Subcutaneous preadipocyte (primary cell): ENCODE measurements around the genes CDRT15, TEKT3 and LRRC75A.

DNA sequence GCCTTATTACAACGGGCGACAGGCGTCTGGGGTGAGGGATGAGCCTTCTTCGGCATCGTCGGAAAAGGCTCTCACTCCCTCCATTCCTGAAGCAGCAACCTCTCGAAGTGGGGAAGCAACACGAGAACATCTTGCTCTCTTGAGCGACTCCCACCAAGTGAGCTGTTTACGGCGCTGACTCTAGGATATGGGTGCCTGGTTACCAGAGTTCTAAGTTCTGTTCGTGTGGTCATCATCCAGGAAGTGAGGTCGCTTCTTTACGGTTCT is at the start of gene CDRT15:
Gene CDRT15, minus strand, starts transcription at position 159 of the 267 bp plus-strand sequence.
- CAGE, long polyA plus RNA = no peak

DNA sequence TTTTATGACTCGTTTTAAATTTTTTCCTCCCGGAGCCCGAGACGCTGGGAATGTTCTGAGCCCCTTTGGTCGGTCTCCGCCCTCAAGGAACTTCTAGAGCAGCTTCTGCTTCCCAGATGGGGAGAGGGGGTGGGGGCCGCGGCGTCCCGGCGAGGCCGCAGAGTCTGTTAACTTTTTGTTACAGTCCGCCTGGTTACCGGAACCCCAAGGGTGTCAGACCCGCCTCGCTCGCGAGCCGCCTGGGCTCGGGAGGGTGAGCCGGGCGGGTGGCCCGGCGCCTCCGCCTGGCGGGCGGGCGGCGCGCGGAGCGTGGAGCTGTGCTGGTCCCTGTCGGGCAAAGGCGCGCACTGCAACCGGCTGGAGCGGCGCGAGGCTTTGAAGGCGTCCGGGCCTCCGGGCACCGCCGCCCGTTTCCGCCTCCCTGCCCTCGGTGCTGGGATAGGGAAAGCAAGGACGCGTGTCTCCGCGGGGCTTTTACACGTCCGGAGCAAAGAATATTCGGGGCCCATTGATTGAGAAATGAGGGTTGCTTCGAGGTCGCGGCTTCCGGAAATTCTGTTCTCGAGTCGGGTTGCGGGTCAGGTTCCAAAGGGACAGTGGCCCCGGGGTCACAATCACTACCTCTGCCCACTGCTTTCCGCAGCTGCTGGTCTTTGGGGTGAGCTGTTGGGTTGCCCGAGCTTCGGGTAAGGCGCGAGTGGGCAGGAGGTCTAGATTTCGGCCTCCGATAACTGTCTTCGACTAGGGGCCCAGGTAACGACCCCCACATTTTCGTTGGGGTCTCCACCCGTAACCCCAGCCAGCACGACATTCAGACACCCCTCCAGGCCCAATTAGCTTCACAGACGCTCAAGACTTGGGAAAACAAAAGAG is 1.8 kb downstream of the HS3ST3B1 start:
- CAGE, long polyA plus RNA = no peak

GRCh38 chr17:14351275-14351973 is 50.5 kb downstream of the HS3ST3B1 start:
- CAGE, long polyA plus RNA = no peak

DNA sequence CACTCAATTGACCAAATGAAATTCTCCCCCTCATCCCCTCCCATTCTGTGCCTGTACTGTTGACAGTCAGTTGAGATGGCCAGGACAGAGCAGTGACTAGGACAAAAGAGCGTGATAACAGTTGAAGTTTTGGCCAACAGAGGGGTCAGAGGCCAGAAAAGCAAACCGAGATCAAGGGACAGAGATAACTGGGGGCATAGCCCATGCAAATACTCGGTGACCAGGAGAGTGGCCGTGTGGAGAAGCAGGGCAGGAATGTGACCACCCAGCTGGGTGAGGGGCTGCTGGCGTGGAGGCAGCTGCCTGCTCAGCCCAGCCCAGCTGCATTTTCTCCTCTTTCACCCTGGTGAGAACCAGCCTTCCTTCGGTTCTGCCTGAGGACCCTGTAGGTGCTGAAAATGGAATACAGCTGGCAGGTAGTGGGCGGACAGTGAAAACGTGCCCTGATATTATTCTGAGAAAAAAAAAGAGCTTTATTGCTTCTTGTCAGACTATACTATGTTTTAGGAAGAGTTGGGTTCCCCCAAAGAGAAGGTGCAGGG is 72.3 kb downstream of the HS3ST3B1 start:
- CAGE, long polyA plus RNA = no peak

- CAGE, long polyA plus RNA = no peak
Measured at GRCh38 chr17:15306352-15306689, 35.1 kb downstream of the TEKT3 start.

DNA sequence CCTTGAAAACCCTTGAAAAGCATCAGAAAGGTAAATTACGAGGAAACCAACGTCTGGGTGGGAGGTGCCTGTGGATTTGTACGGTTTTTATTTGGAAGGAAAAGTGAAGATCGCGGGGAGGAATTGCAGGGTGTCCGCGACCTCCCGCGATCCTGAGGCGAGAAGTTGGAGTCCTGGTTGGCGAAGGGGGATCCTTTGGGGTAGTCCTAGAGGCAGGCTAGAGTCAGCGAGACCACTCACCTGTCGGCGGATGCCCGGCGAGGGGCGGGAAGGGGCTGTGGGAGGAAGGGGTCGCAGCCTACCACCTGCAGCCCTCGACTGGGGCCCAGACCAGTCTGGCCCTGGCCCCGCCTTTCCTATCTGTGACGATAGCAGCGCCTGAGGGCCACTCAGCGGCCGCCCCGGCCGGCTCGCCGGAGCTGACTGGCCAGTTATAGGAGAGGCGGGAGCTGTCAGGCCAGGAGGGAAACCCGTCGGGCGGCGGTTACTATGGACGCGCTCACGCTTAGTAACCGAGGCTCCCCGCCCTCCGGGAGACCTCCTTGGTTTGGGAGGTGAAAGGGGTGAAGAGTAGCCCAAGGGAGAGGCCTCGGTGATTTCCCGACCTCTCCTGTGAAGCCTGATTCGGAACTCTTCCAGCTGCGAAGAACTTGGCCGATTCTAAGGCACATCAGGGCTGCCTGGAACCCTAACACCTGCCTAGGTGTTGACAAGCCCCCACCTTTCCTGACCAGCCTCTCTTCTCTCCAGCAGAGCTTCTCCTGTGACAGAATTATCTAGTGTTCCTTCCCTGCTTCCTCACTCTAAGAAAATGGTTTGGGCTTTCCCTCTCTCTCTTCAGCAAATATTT is at the start of gene TEKT3:
Gene TEKT3, minus strand, starts transcription at position 320 of the 850 bp plus-strand sequence.
- CAGE, long polyA plus RNA = no peak

GRCh38 chr17:15351223-15351572 is 9.8 kb upstream of the TEKT3 start:
- CAGE, long polyA plus RNA = no peak

DNA sequence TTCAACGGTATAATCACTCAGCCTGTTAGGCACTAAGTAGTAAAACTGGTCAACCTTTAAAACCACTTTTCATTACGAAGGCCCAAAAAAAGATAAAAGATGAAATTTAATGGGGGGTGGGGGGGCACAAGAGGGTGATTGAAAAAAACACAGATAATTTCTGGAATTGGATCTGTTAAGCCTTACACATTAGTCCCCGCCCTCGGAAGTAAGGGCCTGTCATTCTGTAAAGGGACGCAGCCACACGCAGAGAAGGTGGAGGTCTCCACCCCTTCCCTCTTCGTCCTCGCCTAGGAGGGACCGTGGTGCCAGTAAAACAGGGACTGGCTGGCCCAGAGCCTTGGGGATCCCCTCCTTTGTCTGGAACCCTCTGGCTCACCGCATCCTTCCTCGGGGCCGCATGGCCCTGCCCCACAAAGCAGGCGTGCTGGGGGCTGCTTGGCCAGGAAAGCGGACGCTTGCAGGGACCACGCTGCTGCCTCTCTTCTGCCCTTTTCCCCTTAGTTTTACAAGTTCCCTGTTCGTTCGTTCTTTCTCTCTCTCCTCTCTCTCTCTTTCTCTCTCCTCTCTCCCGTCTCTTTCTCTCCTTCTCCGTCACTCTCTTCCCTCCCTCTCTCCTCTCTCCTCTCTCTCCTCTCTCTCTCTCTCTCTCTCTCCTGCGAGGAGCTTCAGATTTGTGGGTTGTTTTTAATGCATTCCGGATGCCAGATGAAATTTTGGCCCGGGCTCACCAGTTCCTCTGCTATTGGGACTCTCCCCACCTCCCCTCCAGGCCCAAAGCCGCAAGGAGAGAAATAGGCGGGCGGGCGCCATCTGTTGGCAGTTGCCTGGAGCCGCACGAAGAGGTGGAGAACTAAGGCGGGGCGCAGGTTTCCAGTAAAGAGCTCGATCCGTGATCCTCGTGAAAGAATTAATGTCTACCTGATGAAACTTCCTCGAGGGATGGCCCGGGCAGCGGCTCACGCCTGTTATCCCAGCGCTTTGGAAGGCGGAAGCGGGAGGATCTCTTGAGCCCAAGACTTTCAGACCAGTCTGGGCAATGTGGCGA is 35.1 kb upstream of the CDRT4 start:
- CAGE, long polyA plus RNA = no peak

- CAGE, long polyA plus RNA = no peak
Measured at GRCh38 chr17:15512945-15513387, 45.5 kb upstream of the CDRT4 start.

GRCh38 chr17:15651206-15652165 is 32.0 kb upstream of the FBXW10B start:
- CAGE, long polyA plus RNA = no peak

- CAGE, long polyA plus RNA = no peak
Measured at GRCh38 chr17:16126004-16126368, 89.3 kb downstream of the NCOR1 start.

- CAGE, long polyA plus RNA = no peak
Measured at GRCh38 chr17:16398436-16399138, 16.8 kb upstream of the TRPV2 start.

DNA sequence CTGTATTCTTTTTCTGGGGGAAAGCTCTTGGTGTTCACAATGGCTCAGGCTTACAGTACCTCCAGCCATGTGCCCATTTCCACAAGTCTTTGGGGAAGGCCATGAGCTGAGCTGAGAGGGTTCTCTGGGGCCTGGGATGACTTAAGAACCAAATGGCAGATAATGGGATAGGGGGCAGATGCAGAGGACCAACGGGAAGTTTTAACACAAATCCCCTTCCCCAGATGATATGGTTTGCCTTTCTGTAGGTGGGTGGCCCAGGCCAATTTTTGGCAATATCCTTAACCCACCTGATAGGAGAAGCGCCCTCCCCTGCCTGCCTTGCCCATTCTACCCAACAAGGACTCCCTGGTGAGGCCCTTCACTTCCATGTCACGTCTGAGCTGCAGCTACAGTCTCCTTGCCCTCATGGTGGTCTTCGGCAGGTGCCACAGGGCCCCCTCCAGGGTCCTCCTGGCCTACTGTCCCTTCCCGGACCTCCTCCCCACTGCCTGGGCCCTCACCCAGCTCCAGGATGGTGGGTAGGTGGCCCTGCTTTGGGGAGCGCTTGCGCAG is 27.9 kb downstream of the TRPV2 start:
- CAGE, long polyA plus RNA = no peak

- CAGE, long polyA plus RNA = no peak
Measured at GRCh38 chr17:16491731-16492642, at the start of gene LRRC75A. Gene LRRC75A (minus strand): TSS chr17:16492193.

GRCh38 chr17:16516437-16517204 is 24.6 kb upstream of the LRRC75A start:
- CAGE, long polyA plus RNA = no peak

- CAGE, long polyA plus RNA = no peak
Measured at GRCh38 chr17:16689692-16690100, 345 bp upstream of the CCDC144A start.

DNA sequence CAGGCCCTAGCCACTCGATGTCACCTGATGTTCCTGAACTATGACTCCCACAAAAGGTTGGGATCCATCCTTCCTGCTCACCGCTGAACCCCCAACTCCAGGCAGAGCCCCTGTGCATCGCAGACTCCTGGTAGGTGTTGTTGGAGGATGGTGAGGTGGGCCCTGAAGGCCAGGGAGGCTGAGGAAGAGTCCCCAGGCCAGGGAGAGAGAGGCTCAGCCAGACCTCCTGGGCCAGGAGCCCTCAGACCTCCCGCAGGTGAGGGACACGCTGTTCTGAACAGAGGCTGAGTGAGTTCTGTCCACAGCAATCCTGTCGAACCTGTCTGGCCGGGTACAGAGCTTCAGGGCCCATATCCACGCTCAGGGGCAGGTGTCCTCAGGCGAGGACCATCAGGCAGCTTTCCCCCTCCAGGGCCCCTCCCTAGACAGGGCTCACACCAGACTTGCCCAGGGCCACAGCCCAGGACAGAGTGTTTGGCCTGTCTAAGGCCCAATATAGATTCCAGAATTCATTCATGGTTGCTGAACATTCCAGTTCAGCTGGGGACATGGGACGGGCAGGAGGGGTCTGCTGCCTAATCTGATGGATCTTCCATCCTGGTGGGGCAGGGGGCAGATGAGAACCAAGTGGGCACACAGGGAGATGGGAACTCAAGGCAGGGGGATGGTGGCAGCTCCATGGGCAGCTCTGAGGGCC is 23.6 kb upstream of the MPRIP start:
- CAGE, long polyA plus RNA = no peak

GRCh38 chr17:17044935-17045611 is 2.8 kb downstream of the MPRIP start:
- CAGE, long polyA plus RNA = no peak

DNA sequence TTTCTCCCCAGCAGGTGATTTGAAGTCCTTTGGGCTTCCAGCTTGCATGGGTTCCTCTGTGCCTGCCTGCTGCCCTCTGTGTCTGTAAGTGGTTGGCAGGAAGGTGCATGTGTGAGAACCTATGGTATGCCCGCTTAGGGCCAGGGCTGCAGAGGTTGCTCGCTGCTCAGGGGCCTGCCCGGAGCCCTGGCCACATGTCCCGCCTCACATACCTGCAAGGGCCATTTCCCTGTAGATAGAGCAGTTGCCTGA is 65.5 kb downstream of the MPRIP start:
- CAGE, long polyA plus RNA = no peak

DNA sequence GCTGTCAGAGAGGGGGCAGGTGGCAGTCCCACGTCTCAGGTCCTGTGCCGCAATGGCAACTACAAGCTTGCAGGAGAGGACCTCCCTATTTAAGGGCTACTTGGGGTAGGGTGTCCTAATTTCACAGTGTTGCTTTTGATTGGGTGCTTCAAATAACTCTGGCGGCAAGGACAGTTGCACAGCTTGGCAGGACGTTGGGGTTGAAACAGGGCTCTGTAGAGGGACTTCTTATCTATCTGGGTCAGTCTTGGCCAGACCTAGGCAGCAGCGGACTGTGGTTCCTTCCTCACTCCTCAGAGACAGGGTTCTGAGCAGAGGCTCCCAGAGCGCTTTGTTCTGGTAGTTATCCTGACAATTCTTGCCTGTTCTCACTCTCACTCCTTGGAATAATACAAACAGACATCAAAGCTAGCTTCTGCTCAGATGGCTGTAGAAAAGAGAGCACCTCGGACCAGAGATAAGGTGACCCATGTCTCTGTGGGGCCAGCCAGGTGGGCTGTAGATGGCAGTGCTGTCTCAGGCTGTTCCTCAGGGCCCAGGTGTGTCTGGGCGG is 61.2 kb downstream of the PLD6 start:
- CAGE, long polyA plus RNA = no peak